Mesothelial cell of epicardium (in vitro differentiated cells): ENCODE measurements around a stretch of chr5.

GRCh38 chr5:72108492-72109212 is 1.4 kb downstream of the MAP1B start:
- PRO-cap, result no peak

GRCh38 chr5:72194698-72195594 is 87.7 kb downstream of the MAP1B start:
- PRO-cap, result no peak

GRCh38 chr5:72225200-72225685 is 94.8 kb downstream of the MRPS27 start:
- PRO-cap, result no peak

GRCh38 chr5:72242852-72243593 is 77.0 kb downstream of the MRPS27 start:
- PRO-cap, result no peak

GRCh38 chr5:72244658-72245140 is 75.3 kb downstream of the MRPS27 start:
- PRO-cap, result no peak

DNA sequence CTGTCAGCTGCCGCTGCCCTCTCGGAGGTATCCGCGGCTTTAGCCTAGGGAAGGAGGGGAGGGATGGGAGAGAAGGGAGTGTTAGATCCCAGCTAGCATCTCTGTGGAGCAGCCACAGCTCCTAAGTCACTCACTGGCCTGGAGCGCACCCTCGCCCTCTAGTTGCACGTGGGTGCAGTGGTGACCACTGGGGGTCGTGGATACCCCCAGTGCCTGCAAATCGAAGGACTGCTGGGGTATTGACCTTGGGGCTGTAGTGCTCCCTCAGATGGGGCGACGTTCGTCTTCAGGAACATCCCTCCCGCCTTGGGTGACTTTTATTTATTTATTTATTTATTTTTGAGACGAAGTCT is 286 bp downstream of the PTCD2 start:
- PRO-cap, result no peak

GRCh38 chr5:72505438-72505896 is 1.7 kb downstream of the ZNF366 start:
- PRO-cap, result no peak

DNA sequence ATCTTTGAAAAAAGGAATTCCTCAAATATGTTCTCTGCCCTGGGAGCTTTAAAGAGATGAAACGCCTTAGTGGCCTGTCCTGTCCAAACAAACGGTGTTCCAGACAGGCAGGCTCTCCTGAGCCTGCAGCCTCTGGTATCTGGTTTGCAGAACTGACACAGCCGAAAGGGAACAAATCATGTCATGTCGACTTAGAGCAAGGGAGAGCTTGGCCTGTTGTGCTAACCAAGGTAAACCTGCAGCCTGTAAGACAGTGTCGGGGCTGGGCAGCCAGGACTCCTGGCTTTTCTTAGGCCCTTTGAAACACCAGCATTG is 336 bp upstream of the ZNF366 start:
- PRO-cap, result no peak

DNA sequence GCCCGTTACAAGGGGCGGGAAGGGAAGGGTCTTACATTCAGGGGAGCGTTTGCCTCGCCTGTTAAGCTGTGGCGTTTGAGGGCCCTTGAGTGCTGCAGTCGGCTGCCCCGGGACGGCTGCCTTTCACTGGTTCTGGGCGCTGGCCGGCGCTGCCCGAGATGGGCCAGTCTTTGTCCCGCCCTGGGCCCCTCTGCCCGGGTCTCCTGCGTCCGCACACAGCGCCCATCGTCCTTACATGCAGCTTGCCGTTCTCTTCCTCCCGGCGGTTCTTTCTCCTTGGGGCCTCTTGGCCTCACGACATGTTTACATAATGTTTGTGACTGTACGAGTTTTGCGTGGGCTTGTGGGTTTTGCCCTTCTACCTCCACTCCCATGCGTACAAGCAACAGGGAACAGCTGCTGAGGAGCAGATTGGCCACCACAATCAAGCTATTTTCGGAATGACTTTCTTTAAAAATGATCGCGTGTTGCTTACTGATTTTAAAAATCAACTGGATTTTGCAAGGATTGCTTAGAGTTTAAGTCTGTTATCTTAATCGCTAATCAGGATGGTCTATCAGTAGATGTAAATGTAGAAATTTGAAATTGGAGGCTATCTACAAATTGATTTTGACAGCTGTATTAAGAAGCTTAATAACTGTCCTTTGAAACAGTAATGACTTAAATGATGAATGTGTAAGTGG is 695 bp downstream of the TNPO1 start:
- PRO-cap, result no peak

DNA sequence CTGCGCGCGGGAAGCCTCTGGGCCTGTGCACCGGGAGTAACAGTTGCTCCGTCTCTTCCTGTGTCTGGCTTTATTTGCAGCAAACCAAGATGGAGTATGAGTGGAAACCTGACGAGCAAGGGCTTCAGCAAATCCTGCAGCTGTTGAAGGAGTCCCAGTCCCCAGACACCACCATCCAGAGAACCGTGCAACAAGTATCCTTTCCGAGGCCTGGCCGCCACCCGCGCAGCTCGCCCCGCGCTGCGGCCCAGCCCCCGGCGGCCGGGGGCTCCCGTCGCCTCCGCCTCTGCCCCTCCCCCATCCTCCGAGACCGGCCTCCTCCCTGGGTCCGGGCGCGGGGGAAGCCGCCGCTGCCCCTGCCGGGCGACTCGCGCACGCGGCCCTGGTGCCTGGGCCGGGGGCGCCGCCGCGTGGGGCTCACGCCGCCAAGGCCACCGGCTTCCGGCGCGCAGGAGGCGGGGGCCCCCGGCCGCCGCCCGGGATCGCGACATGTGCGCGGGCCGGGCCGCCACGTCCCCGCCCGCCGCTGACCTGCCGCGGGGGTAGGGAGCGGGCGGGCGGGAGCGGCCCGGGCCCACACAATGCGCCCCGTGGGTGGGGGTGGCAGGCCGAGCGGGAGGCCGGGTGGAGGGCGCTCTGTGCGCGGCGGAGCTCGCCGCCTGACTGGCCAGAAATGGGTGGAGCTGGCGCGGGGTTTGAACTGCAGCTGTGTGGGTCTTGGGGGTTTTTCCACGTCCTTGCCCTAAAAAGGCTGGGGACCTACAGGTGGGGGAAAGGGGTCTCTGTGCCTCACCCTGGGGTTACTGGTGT is 32.0 kb downstream of the TNPO1 start:
- PRO-cap, result bidirectional peak, plus-strand start outside the sequence, minus-strand start at position 665 of the sequence

DNA sequence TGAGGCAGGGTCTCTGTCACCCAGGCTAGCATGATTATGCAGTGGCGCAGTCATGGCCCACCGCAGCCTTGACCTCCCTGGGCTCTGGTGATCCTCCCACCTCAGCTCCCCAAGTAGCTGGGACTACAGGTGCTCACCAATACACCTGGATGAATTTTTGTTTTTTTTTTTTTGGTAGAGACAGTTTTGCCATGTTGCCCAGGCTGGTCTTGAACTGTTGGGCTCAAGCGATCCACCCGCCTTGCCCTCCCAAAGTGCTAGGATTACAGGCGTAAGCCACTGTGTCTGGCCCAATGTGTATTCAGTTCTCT is 67.3 kb downstream of the TNPO1 start:
- PRO-cap, result no peak

GRCh38 chr5:73120961-73121440 is 626 bp downstream of the TMEM171 start:
- PRO-cap, result no peak

- PRO-cap, result no peak
These were observed 8.1 kb downstream of the BTF3 start for GRCh38 chr5:73506009-73507091.

DNA sequence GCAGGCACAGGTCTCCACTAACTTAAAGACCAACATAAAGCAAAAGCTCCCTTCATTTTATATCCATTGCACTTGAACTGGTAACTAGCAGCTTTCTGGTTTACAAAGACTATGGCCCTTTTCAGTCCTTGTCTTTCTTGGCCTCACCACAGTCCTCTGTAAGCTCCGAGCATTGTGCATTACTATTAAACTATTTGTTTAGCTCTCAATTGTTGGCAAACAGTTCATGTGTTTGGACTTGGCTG is 37.3 kb downstream of the ARHGEF28 start:
- PRO-cap, result no peak

GRCh38 chr5:73796187-73796719 is 170.3 kb downstream of the ARHGEF28 start:
- PRO-cap, result no peak

- PRO-cap, result no peak
These were observed 177.7 kb downstream of the ARHGEF28 start for GRCh38 chr5:73803701-73804066.

- PRO-cap, result no peak
These were observed 232.0 kb downstream of the ARHGEF28 start for GRCh38 chr5:73857782-73858684.

DNA sequence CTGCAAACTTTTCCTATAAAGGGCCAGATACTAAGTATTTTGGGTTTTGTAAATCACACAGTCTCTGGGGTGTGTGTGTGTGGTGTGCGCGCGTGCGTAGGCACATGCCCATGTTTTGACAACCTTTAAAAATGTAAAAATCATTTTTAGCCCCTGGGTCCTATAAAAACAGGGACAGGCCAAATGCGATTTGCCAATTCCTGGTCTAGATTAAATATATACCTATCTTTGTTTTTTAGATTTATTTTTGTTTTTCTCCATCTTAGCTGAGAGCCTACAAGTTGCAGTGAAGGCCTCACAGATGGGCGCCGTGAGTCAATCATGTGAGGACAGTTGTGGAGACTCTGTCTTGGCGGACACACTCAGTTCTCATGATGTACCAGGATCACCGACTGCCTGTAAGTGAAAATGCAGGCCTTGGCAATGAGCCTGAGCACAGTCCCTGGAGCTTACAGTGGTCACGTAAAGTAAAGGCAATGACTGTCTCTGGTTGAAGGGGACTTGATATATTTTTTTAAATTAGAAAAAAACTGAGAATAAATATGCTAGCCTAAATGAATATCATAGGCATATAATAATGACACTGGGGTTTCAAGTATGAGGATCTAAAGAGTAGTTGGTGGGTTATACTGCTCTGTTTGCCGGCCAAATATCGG is 271.8 kb downstream of the ARHGEF28 start:
- PRO-cap, result no peak

GRCh38 chr5:73900778-73901469 is 274.9 kb downstream of the ARHGEF28 start:
- PRO-cap, result no peak

GRCh38 chr5:74500005-74500895 is 140.3 kb downstream of the ENC1 start:
- PRO-cap, result no peak